HEK293 (cell line): ENCODE measurements around a stretch of chr7.

- PRO-cap: no peak
- RRBS, 2 experiments: no CpG with 5 or more reads among the region's 8 CpGs
These were observed 141.5 kb downstream of the PKD1L1 start for GRCh38 chr7:47806646-47807237.

DNA sequence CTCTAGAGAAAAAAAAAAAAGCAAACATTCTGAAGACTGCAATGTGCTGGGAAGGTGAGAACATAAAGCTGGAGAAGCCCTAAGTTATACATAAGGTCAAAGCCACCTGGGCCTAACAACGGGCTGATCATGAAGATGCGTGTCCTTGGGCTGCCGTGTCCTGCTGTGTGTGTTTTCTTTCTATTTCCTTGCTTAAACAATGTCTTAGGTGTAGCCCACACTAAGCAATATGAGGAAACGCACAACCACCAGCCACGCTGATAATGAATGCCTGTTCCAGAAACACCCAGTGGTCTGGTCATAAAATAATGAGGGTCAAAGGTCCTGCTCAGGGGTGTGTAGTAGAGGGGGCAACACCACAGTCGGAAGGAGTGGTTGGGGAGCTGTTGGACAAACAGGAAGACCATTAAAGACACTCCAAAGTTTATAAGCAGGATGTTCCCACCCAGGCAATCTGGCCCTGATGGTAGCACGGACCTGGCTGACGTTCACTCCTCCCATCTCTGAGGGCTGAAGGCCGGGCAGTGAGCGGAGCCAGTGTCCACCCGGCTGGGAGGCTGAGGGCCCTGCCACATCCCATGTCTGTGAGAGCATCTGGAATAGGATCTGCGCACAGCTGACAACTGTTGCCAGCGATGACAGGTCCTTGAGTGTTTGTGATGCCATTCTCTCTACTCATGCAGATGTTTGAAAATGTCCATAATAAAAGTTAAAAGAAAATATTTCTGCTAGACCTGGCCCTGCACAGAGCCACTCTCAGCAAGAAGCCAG is 7.8 kb downstream of the PKD1L1 start:
- PRO-cap: no peak
- RRBS, 2 experiments: no CpG with 5 or more reads among the region's 13 CpGs

GRCh38 chr7:47969497-47969973 is 9.9 kb downstream of the HUS1 start:
- PRO-cap: no peak
- RRBS, 2 experiments: no CpG with 5 or more reads among the region's 7 CpGs

- PRO-cap: no peak
- RRBS, 2 experiments: no CpG with 5 or more reads among the region's 22 CpGs
These were observed 29.8 kb downstream of the ABCA13 start for GRCh38 chr7:48200898-48201713.

- PRO-cap: no peak
- RRBS, 2 experiments: no CpG with 5 or more reads among the region's 8 CpGs
These were observed 1.8 kb downstream of the IKZF1 start for GRCh38 chr7:50306142-50306854.

DNA sequence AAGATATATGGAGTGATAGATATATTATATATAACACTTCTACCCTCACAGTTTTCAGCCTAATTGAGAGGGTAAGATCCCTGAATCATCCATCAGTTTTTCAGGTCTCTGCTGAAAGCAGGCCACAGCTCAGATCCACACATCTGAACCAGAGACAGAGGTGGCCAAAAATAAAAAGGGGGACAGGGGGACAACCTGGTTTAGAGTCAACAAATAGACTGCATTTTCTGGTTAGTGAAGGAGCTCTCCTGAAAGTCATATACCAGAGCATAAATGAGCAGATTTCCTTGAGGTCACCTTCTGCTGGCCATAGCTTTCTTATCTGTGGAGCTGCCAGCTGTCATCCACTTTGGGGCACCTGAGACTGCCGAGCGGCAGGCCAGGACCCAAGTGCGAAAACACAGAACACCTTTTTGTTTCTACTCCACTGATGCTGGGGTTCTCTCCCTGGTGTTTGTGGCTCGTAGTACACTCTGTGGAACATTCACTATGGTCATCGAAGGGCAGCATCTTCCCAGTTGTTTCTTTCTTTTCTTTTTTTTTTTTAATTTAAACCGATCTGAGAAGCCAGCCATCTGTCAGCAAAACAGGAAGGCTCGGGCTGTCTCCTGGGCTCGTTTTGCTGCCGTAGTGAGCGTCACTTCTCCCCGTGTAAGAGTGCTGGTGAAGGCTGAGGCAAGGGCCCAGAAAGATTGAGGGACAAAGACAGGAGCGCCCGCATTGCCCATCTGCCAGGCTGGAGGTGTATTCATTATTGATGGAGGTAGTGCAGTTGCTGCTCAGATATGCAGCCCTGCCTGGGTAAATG is 13.5 kb downstream of the IKZF1 start:
- PRO-cap: no peak
- RRBS, 2 experiments: no CpG with 5 or more reads among the region's 13 CpGs

DNA sequence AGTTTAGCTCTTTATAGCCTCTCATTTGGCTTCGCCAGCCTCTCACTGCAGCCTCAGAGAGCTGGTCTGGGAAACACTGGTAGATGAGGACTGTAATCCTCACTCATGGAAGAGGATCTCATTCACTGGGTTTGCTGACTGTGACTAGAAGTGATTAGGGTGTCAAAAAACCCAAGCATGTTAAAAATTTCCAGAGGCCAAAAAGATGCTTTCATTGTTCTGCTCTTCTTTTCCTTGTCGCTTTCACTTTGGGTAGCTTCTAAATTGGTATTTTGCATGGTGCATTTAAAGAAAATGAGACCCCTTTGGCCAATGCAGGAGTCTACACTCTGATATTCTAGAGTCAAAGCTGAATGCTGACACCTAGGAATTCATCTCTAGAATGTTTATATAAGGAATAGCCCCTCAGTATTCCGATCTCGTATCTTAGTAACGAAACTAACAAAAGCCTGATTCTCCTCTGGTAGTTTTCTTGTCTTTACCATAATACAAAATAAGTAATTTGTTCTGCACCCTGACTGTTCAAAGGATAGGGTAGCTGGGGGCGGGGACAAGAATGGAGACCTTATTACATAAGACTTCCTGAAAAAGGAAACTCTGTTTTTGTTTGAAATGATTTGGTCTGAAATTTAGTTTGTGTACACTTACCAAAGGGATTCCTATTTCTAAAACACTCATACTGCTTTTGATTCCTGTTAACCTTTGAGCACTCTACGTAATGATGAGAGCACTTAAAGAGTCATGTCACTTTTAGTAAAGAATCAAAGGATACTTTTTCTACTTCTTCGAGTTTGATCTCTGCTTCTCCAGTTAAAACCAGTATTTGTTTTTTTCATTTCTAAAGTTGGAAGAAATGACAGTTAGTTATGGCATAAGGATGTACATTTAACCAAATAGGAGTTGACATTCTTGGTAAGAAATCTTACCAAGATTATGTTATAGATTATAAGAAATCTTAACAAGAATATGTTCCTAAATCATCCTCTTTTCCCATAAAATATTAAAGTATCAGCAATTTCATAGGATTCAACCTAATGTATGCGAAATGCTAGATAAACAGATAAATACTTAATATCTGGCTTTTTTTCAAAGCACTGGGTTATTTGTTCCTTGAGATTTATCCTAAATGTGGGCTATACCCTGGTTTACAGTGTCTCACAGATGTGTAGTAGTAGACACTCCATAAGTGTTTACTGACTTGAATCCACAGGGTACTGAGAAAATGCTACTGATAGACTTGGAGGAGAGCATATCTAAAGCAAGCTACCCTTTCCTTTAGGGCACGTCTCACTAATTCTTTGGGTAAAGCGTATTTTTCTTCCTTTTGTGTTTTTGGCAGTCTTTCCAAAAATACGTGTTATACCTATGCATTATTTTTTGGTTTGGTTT is 17.3 kb downstream of the IKZF1 start:
- PRO-cap: no peak
- RRBS, 2 experiments: no CpG with 5 or more reads among the region's 12 CpGs

- PRO-cap: no peak
- RRBS, 2 experiments: no CpG with 5 or more reads among the region's 6 CpGs
These were observed 26.3 kb downstream of the IKZF1 start for GRCh38 chr7:50330599-50331390.

DNA sequence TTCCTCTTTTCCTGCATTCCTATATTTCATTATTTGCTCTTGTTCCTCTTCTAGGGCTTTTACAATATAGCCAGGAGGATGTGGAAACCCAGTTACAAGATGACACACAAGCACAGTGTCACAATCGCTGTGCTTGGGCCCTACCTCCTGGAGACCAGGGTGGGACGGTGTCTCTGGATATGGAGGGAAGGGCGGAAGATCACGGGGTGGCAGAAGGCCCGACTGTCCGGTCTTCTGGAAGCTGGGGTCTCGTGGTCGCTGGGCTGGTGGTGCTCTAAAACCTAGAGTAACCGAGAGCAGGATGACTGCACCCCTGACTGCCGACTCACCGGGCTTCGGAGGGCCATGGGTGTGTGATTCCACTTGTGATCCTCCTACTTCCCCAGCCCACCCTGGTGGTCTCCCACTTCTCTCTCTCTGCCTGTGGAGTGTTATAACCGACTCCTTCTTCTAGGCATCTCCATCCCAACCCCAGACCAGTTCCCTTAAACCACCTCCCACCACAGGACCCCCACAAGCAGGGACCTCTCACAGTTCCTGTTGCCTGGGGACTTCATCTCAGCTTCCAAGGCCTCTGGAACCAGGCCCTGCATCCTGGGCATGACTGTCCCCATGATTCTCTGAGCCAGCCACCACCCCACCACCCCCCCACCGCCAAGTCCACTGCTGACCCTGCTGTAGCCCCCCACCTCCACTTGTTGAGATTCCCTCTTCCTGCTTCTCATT is 52.4 kb downstream of the IKZF1 start:
- PRO-cap: no peak
- RRBS, 2 experiments: 96 to 99% methylated on average over 5 of the region's 14 CpGs

GRCh38 chr7:50362309-50363235 is 58.1 kb downstream of the IKZF1 start:
- PRO-cap: no peak
- RRBS, 2 experiments: no CpG with 5 or more reads among the region's 9 CpGs

GRCh38 chr7:50496961-50497375 is 46.8 kb upstream of the FIGNL1 start:
- PRO-cap: no peak
- RRBS, 2 experiments: no CpG with 5 or more reads among the region's 3 CpGs

GRCh38 chr7:50513564-50513953 is 51.6 kb downstream of the DDC start:
- PRO-cap: no peak
- RRBS, 2 experiments: no CpG with 5 or more reads among the region's 7 CpGs

GRCh38 chr7:50657209-50658279 is 92.3 kb upstream of the DDC start:
- PRO-cap: no peak
- RRBS, 2 experiments: no CpG with 5 or more reads among the region's 16 CpGs

- PRO-cap: no peak
- RRBS, 2 experiments: no CpG with 5 or more reads among the region's 7 CpGs
These were observed 52.0 kb downstream of the GRB10 start for GRCh38 chr7:50730586-50731210.

- PRO-cap: no peak
- RRBS, 2 experiments: no CpG with 5 or more reads among the region's 23 CpGs
These were observed 116.3 kb upstream of the GRB10 start for GRCh38 chr7:50898994-50899342.

DNA sequence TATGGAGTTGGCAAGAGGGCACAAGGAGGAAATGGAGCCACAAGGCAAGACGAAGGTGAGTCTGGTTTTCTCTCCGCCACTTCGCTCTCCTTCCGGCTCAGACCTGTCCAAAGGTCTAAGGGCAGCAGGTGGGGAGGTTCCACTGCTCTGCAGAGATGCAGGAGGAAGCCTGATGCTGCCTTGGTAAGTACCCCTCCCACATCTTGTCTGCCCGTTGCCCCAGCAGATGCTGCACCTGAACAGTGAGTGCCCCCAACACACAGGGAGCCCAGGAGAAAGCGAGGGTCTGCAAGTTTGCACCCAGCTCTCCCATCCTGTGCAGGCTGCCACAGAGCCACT is 235.3 kb downstream of the COBL start:
- PRO-cap: no peak
- RRBS, 2 experiments: no CpG with 5 or more reads among the region's 6 CpGs

- PRO-cap: bidirectional peak, plus-strand start at chr7:51315877, minus-strand start at chr7:51315661
- RRBS, 2 experiments: no CpG with 5 or more reads among the region's 38 CpGs
These were observed 752 bp downstream of the COBL start for GRCh38 chr7:51315801-51316312.

- PRO-cap: no peak
- RRBS, 2 experiments: no CpG with 5 or more reads among the region's 8 CpGs
These were observed 583.7 kb upstream of the COBL start for GRCh38 chr7:51900301-51900703.

DNA sequence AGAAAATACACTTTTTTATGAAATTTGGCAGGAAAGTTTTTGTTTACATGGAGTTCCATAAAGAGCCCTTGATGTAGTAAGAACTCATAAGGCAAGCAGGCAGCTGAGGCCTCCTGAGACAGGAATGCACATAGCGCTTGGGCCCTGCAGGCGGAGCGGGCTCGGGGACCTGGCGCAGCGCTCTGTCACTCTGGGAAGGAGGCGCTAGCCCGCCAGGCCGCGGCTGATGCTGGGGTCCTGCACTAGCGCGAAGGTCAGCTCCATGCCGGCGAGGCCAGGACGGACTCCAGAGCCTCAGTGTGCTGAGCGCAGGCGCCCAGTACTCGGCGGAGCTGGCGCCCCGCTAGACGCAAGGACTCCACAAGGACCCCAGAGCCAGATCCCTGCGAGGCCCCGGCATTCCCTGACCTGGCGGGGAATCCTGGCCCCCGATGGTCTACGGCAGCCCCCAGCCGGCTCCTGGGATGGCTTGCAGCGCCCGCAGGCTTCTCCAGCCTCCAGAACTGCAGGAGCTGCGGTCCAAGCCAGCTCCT is 761.7 kb upstream of the POM121L12 start:
- PRO-cap: no peak
- RRBS, 2 experiments: 70 to 76% methylated on average over 8 of the region's 31 CpGs

- PRO-cap: no peak
These were observed 99.2 kb upstream of the POM121L12 start for GRCh38 chr7:52936304-52936550.